Lower leg skin (tissue), 2 donors: ENCODE measurements around a stretch of chr4.

GRCh38 chr4:23904708-23905254, 14.9 kb upstream of the PPARGC1A start:
- PRO-cap, result no peak
- RAMPAGE, long total RNA, 2 experiments, result no peak in any of the 2 experiments

DNA sequence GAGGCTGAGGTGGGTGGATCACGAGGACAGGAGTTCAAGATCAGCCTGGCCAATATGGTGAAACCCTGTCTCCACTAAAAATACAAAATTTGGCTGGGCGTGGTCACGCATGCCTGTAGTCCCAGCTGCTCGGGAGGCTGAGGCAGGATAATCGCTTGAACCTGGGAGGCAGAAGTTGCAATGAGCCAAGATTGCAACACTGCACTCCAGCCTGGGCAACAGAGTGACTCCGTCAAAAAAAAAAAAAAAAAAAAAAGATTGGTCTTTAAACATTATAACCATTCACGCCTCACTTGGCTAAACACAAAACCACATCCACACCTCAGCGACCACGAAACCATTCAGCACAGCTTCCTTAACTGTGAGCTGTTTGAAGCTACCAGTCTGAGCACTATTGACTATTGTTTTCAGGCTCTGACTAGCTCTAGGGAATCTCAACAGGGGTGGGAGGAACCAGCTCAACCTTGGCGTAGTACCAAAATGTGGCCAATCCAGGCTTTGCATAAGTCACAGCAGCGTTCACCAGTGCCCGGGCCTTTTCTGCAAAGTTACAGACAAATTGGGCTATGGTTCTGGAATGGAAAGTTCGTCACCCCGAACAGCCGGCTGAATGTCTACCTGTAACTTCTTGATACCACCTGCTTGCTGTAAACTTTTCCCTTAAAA, 73.6 kb upstream of the DHX15 start:
- PRO-cap, result no peak
- RAMPAGE, long total RNA, 2 experiments, result no peak in any of the 2 experiments

DNA sequence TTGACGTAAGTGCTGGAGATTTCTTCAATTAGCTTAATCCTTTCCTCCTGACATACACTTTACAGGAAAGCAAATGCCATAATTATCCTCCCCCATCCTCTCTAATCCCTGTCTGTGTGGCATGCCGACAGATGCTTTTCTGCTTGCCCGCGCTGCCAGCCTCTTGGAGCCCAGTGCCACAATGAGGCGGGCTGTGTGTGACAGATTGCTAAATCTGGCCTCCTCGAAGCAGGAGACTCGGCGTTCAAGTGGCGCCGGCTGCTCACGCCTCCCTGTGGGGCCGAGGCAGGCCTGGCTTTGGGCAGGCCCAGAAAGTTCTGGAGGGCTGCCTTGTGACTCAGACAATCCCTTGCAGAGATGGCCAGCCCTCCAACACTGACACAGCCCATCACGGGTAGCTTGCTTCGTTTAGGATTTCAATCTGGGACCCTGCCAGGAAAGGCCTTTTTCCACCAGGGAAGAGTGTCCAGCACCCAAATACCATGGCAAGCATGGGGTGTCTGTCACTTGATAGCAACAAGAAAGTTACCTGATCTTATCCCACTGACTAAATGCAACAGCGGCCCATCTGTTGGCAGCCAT, 64.8 kb upstream of the SOD3 start:
- PRO-cap, result unidirectional peak, minus-strand start at position 183 of the sequence
- RAMPAGE, long total RNA, 2 experiments, result no peak in any of the 2 experiments

DNA sequence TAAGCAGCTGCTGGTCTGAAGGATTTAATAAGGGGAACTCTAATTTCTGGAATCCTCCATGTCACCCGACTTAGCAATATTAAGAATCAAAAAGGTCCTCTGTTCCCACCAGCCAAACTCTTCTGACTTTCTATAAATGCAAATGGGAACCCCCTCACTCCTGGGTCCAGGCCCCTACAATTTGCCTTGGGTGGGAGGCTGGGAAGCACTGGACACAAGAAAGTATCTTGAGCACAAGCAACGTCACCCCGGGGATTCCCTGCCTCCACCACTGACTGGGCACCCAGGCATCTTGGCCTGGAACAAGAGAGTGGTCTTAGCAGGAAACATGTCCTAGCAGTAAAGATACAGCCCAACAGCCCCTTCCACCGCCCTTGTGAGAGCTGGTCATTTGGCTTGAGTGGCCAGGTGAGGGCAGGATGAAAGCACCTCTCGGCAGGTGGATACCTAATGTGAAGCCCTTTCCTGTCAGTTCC, 1.5 kb downstream of the LGI2 start:
- PRO-cap, result no peak
- RAMPAGE, long total RNA, 2 experiments, result no peak in any of the 2 experiments

DNA sequence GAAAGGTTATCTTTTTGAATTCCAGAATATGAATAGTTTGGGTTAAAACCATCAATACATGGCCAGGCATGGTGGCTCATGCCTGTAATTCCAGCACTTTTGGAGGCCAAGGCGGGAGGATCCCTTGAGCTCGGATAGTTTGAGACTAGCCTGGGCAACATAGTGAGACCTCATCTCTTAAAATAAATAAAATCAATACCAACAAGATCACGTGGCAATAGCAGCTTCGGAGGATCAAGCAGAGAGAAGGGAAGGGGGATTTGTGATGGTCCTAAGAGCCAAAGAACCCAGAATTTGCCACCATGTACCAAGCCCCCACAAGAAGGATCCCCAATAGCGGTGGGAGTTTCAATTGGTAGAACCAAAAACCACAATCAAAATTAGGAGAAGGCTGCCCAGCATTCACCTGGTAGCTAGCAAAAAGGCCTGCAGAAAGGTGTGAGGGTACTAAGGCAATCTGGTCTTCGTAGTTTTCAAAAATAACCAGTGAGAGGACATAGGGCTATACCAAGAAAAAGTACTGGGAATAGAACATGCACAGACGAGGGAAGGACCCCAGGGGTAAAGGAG, 31.9 kb upstream of the ZCCHC4 start:
- PRO-cap, result no peak
- RAMPAGE, long total RNA, 2 experiments, result no peak in any of the 2 experiments

DNA sequence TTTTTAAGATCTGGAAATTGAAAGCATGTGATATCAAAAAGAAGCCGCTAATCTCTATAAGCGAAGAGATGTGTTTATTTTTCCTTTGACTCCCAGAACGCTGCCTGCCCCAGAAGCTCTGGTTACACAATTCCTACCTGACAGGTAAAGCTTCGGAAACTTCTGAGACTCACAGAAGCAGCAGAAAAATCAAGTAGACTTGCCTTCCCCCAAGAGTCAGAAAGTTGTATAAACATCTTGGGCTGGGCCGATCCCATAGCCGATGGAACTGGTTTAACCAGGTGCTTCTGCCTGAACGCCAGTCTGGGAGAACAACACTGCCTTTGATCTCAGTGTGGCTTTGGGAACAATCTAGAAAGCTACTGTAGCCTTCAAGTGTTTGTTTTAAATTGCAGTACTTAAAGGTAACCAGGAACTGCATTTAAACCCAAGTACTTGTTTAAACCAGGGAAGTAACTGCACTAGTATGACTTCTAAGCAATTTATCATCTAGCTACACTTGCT, 12.7 kb upstream of the ZCCHC4 start:
- PRO-cap, result no peak
- RAMPAGE, long total RNA, 2 experiments, result no peak in any of the 2 experiments

DNA sequence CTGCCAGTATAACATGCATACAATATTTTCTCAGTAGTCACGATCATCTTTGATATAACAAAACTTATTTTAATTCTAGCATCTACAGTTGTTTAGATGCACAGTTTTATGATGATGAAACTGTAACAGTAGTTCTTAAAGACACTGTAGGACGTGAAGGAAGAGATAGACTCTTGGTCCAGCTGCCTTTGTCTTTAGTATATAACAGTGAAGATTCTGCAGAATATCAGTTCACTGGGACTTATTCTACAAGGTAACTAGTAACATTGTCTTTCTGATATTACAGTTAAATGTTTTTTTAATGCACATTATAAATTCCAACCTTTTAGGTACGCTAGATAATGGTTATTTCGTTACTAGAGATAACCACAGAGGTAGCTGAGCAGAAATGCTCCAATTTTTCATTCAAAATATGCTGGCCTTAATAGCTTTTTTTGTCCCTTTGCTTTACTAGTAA, 39.3 kb downstream of the ANAPC4 start:
- PRO-cap, result no peak
- RAMPAGE, long total RNA, 2 experiments, result no peak in any of the 2 experiments

DNA sequence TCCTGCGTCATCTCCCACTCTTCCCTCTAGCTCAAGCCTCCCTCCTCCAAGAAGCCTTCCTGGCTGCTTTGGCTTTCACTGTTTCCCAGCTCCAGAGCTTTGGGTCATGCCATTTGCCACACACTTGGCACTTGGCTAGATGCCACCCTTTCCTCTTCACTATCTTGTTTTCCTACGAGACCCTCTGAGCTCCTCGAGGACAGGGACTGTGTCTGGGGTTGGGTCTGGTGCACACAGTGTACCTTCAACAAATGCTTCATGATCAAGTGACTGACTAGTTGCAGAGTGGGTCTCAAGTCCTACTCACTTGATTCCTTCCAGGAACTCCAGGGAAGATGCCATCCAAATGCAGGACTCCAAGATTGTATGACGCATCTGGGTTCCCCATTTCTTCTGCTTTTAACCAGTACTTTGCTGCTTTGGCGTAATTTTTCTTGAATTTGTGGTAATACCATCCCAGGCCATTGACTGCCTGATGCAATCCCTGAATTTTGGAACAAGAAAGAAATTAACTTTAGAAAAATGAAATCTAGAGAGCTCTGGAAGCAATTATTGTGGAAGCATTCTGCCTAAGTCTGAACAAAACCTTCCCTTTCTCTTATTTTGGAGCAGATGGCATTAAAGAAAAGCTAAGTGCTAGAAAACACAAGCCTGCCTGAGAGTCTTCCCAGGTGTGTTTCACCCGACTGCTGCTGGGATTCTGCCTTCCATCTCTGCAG, 80.7 kb downstream of the SEL1L3 start:
- PRO-cap, result no peak
- RAMPAGE, long total RNA, 2 experiments, result no peak in any of the 2 experiments

GRCh38 chr4:25870098-25870659, 7.4 kb upstream of the SEL1L3 start:
- PRO-cap, result no peak
- RAMPAGE, long total RNA, 2 experiments, result no peak in any of the 2 experiments

DNA sequence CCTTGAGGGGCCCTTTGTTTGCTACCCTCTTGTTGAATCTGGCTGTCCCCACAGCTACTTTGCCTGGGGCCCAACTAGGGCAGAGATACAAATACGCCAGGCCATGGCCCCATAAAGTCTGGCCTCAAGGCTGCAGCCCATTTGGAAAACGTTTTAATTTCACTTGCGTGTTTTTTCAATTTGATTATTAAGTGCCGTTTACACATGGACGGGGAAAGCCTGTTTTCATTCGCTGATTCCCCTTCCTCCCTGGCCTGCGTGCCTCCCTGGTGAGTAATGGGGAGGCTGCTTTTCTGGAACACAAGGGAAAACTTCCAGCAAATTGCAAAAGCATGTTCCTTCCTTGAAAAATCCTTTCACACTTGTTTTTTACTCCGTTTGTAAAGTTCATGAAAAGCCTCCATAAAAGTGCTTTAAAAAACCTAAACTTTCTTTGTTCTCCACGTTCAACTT, 134.5 kb downstream of the SMIM20 start:
- PRO-cap, result no peak
- RAMPAGE, long total RNA, 2 experiments, result no peak in any of the 2 experiments

GRCh38 chr4:26074784-26075134, 160.7 kb downstream of the SMIM20 start:
- PRO-cap, result unidirectional peak, plus-strand start at chr4:26074888
- RAMPAGE, long total RNA, 2 experiments, result no peak in any of the 2 experiments

DNA sequence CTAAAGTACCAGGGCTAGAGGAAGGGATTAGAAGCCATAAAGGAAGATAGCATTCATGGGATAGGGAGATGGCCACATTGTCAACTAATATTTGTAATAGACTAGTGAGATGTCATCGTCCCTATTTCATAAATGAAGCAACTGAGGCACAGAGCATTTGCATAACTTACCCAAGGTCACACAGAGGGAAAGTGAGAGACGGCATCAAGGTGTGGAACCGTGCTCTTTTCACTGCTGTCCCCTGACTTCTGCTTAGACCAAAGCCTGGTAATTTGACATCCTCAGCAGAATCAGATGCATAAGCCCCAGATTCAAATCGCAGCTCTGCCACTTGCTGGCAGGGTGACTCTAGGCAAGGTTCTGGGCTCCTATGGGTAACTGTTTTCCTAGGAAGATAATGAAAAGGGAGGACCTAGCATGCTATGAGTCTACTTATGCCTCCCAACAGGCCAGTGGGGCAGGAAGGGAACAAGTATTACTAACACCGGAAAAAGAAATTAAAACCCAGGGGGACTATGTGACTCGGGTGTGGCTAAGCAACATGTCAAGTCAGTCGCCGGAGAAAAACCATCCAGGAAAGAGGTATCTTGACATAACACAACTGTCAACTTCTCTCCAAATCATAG, 45.7 kb upstream of the RBPJ start:
- PRO-cap, result no peak
- RAMPAGE, long total RNA, 2 experiments, result no peak in any of the 2 experiments

DNA sequence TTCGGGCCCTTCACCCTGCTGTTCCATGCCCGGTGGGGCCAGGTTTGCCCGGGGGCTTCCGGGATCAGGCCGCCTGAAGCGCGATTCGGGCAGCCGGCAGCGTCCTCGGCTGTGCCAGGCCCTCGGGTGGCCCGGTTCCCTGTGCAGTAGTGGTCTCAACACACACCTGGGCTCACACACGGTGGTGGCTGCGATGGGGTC, 1.0 kb upstream of the RBPJ start:
- PRO-cap, result no peak
- RAMPAGE, long total RNA, 2 experiments, result no peak in any of the 2 experiments

DNA sequence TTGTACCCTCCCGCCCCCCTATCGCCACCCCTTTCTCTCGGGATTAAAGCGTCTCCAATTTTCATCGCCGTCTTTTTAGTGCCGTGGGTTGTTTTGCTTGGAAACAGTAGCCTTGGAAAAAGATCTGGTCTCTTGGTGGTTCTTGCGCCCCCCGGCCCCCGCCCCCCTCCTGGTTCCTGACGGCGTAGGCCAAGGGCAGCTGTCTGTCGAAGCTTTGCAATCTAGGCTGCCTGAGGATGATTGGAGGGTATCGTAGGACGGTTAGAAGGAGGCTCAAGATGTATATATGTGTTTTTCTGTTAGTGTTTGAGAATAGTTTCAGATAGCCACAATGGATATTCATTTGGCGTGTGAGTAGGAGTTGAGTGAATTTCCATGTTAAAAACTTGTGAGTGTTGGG, 1.1 kb downstream of the RBPJ start:
- PRO-cap, result no peak
- RAMPAGE, long total RNA, 2 experiments, result no peak in any of the 2 experiments

- PRO-cap, result no peak
- RAMPAGE, long total RNA, 2 experiments, result no peak in any of the 2 experiments
Observed at GRCh38 chr4:26869633-26870165, 9.1 kb downstream of the STIM2 start.

DNA sequence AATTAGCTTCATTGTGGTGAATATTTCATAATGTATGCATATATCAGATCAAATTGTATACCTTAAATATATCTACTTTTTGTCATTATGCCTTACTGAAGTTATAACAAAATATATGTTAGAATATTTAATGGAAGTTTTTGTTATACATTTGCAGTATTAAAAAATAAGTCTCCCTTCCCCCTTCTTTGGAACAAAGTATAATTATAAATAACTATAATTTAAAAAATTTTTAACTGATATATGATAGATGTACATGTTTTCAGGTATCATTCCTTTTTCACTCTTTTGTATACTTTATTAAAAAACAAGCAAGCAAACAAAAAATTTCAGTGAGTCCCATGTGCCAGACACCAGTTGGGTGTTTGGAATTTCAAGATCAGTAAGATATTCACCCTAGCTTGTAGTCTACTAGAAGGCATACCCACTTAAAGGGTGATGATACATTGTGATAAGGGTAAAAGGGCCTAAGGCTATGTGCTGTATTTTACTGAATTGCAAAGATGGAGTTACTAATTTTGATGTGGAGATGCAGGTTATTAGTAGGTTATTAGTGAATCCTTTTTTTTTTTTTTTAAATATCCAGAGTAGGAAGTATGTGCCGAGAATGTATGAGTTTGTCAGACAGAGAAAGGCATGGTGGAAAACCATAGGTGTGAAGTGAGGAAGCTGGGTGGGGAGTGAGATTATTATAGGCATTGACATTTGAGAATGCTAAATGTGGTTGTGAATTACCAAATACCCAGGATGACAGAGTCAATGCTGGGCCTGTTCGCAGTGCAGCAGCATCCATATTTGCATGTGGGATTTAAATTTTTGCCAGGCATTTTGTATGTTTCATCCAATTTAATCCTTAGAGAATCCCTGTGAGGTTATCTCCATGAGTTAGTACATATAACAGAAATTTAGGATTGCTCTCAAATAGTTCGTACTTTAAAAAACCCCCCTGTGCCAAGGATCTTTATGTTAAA, 10.0 kb downstream of the STIM2 start:
- PRO-cap, result no peak
- RAMPAGE, long total RNA, 2 experiments, result no peak in any of the 2 experiments

- PRO-cap, result no peak
- RAMPAGE, long total RNA, 2 experiments, result no peak in any of the 2 experiments
Observed at GRCh38 chr4:26872846-26873787, 12.5 kb downstream of the STIM2 start.

- PRO-cap, result bidirectional peak, plus-strand start at chr4:26886147, minus-strand start at chr4:26886031
- RAMPAGE, long total RNA, 2 experiments, result no peak in any of the 2 experiments
Observed at GRCh38 chr4:26885904-26886755, 25.5 kb downstream of the STIM2 start.

- PRO-cap, result no peak
- RAMPAGE, long total RNA, 2 experiments, result no peak in any of the 2 experiments
Observed at GRCh38 chr4:26907664-26908132, 47.1 kb downstream of the STIM2 start.

- PRO-cap, result no peak
- RAMPAGE, long total RNA, 2 experiments, result no peak in any of the 2 experiments
Observed at GRCh38 chr4:26992573-26993164, 132.0 kb downstream of the STIM2 start.